SJCRH30 (cell line): ENCODE data around the genes RAPGEF1 and TTF1.

GRCh38 chr9:131421614-131421857, 27.6 kb downstream of the PRRC2B start:
- RAMPAGE, long total RNA = no peak

DNA sequence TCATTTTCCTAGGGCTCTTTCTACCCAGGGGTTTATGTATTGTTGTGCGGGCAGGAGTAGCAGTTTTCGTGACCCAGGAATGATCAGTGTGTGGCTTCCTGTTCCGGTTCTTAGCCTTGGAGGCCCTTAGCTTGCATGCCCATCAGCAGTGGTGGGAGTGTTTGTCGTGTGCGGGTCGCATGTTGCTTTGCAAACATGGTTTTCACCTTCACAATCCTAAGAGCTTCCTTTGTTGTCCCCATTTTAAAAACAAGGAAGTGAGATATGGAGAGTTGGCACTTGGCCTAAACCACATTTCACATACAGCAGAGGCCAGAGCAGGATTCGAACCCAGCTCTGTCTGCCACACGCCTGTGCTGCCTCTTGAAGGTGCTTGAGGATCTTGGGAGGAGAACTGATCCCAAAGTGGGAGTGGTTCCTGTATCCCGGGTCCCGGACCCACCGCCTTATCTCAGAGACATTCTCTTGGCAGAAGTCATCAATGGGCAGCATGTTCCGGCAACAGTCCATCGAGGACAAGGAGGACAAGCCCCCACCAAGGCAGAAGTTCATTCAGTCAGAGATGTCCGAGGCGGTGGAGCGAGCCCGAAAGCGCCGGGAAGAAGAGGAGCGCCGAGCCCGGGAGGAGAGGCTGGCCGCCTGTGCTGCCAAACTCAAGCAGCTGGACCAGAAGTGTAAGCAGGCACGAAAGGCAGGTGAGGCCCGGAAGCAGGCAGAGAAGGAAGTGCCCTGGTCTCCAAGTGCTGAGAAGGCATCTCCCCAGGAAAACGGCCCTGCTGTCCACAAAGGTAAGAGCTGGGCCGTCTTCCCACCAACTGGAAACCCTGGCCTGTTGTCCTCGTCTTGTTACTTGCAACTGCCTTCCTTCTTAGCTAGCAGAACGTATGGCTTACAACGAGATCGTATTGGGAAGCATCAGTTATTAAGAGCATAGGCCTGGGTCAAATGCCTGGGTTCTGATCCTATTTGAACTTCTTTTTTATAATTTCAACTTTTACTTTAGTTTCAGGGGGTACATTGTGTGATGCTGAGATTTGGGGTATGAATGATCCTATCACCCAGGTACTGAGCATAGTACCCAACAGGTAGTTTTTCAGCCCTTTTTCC, 38.1 kb upstream of the POMT1 start:
- RAMPAGE, long total RNA = no peak

GRCh38 chr9:131529658-131530406, 1.2 kb downstream of the UCK1 start:
- RAMPAGE, long total RNA = no peak

DNA sequence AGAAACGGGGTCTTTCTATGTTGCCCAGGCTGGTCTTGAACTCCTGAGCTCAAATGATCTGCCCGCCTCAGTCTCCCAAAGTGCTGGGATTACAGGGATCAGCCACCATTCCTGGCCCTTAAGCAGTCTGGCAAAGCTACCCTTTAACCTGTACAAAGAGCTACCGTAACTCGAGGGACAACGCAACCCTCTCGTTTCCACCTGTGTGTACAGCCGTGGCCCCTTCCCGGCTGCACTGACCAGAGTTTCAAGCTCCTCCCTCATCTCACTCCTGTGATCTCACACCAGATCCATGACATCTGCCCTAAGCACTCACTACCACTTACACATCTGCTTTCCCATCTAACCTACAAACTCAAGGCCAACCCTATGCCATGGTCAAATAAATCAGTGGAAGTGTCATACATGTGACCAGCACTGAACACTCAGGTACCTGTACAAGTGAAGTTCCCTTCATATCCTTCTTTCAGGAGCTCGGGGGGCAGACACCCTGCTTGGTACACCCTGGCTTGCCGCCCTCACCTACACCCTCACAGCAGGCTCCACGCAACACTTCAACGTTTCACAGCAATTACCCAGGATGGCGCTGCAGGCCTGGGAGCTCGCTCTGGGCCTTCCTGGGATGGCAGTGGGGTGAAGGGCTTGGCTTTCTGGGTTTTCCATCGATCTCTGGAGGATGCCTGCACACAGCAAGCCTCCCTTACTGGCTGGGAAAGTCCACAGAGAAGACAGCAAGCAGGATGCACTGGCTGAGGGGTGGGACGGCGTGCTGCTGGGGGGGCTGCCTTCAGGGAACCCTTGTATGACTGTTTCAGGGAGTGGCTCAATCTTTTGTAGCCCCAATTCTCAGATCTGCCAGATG, 61.7 kb downstream of the PRRT1B start:
- RAMPAGE, long total RNA = no peak

GRCh38 chr9:131668328-131668532, 71.6 kb downstream of the RAPGEF1 start:
- RAMPAGE, long total RNA = no peak

DNA sequence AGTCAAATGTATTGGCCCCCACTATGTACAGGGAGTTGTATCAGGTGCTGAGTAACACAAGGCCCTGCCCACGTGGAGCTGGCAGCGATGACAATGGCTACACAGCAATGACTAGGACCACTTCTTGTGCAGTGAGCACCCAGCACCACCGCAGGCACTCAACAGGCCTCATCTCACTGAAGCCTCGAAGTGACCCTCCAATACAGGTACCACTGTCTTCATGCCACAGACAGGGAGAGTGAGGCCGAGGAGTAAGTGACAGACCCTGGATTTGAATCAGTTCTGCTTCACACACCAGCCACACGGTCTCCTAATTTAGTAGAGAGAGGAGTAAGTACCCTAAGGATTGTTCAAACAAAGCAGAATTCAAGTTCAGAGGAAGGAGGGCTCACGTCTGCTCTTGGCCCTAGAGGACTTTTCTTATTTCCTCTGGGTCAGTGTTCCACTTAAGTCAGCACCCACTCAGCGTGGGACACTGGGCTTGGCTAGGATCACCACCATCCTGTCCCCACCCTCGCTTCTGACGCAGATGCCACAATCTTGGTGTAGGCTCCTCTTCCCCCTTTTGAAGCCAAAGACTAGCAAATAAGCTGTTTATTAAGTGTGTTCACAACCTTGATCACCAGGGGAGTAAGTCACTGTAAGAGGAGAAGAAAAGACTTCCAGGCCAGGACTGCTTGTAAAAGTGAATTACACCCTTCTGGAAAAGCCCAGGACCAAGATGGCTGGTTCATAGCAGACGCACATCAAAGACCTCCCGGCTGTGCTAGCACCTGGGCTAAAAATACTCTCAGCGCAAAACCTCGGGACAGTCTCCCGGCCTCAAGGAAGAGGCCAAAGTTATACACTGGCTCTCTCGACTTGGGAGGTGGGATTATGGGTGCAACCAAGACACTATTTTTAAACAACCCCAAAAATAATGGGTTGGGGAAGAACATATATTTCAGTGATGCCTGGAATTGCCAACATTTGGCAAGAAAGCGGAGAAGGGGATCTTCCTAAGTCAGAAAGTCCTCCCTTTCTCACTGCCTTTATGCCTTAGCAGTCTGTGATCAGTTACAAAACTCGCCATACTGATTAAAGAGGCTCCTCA, 69.7 kb downstream of the RAPGEF1 start:
- RAMPAGE, long total RNA = no peak

DNA sequence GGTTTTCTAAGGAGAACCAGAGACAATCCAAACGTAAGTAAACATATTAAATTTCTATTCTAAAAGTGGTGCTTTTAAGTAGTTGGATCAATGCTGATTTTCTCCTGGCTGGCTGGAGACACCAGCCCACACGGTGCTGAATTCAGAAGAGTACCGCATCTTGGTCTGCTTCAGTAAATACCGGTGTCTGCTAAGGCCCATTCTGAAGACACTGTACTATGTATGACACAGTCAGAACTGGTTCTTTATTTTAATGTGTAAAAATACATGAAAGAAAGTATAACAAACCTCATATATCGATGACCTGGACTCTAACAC, 32.9 kb downstream of the RAPGEF1 start:
- RAMPAGE, long total RNA = no peak

- RAMPAGE, long total RNA = no peak
These were observed 30.1 kb downstream of the RAPGEF1 start for GRCh38 chr9:131709383-131710473.

- RAMPAGE, long total RNA = no peak
These were observed 18.7 kb downstream of the RAPGEF1 start for GRCh38 chr9:131721019-131721703.

DNA sequence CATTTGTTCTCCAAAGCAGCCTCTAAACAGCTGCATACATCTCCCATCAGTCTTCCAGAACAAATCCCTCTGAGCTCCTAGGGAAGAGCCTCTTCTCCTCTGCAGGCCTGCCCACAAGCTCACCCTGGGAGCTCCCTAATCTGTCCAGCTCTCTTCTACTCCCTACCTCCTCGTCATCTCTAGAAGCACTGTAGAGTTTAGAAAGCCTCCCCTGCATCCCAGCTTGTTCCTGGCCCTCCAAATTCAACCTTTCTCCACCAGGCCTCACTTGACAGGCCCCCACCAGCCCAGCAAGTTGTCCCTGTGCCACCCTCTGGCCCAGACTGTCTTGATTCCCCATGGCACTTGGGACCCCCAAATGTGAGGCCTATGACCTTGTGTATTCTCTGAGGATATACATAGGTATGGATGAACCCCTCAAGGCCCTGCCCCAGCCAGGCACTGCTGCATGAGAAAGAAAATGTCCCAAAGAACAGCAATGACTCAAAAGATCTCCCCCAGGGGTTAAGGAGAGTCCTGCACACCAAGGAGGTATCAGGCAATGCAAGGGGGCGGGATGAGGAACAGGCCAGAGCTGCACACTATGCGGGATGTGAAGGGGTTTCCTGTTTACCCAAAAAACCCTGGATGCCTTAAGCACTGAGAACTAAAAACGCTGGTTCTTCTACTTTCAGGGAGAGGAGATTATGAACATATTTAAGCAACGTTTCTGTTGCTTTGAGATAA, 3.6 kb downstream of the RAPGEF1 start:
- RAMPAGE, long total RNA = no peak

DNA sequence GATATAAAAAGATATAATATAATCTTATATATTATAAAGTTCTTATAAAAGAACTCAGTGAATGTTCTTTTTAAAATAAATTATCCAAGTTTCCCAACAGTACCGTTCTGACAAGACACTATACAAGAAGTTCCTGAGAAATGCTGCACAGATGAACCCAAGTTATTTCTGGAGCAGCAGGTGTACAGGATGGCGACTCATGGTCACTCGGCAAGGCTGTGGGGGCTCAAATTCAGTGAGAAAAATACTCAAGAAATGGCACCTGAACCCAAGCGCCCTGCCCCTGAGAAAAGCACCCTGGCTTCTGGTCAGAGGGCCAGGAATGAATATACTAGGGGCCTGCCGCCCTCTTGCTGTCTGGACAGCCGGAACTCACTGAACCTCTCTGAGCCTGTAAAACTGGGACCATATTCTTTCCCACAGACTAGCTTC, 1.6 kb downstream of the RAPGEF1 start:
- RAMPAGE, long total RNA = no peak

DNA sequence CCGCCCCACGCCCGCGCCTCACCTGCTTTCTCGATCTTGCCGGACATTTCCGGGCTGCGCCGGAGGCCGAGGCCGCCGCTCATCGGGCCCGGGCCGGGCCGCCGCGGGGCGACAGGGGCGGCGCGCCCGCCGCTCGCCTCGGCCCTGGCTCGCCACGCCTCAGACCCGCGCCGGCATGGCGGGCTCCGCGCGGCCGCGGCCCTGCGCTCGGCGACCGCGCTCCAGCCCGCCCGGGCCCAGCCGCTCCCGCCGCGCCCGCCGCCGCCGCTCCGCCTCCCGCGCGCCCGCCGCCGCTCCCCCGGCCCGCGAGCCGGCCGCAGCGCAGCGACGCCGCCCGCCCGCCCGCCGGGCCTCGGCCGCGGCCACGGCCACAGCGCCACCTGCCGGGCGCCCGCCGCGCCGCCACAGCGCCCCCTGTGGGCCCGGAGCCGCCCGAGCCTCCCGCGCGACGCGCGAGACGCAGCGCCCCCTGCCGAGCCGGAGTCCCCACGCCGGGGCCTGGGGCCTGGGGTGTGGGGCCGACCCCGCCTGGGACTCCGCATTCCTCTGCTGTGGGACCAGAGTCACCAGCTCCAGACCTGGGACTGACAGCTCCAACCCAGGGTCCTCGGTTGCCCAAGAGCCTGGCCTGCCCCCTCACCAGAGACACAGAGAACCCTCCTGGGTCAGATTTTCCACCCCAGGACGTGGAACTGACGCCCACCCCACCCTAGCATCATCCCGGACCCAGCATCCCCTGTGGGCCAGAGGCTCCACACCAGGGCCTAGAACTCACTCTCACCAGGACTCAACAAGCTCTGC, at the start of gene RAPGEF1:
Gene RAPGEF1, minus strand, starts transcription at position 329 of the 801 bp plus-strand sequence.
- RAMPAGE, long total RNA = no peak

DNA sequence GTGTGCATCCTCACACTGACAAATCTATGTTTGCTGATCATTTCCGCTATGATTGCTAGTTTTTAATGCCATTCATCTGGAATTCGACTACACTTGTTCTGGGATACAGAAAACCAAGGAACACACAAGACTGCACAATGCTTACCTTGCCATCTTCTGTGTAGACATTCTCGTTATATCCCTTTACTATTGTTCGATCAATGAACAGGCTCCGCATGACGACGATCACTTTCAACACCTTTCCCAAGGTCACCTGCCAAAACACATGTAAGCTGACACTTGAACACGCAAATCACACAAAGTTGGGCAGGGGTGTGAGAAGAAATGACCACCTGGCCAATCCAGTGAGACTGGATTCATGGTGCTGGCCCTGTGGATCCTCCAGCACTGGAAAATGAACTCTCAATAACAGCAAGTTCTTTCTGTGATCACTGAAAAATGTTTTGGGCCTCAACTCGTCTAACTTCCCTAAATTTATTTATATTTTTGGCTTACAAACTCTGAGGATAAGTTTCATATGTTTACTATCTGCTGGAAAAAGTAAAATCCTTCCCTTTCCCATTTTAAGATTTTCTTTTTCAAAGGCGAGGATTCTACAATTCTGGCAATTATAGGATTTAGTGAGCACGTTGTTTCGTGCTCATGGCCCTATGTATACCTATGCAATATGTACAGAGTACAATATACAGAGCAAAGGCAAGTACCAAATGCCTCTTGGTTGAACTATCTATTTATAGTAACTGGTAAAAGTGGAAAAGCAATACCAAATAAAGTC, 154.1 kb upstream of the RAPGEF1 start:
- RAMPAGE, long total RNA = no peak

DNA sequence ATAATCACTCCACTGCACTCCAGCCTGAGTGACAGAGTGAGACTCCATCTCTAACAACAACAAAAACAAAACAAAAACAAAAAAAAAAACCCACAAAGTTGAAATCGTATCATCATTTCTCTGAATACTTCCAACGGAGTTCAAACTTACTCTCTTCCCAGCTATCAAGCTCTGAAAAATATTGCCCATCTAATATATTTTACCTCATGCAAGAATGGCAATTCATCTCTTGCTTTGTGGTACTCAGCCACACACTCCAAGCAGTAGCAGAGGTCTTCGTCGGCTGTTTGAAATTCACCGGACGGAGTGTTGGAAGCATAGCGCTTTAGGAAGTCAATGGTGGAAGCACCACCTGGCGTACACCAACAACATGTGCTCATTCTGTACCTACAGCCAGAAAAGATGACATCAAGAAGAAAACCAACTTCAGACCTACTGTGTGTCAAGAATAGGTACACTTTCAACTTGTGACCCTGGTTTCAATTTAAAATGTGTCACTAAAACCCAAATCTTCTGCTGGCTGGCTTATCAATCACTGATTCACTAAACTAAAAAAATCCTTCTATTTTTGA, 5.7 kb downstream of the SETX start:
- RAMPAGE, long total RNA = no peak

- RAMPAGE, long total RNA = no peak
These were observed at the start of gene TTF1 for GRCh38 chr9:132406652-132407192. TSS of gene TTF1 (minus strand) at chr9:132406840.

DNA sequence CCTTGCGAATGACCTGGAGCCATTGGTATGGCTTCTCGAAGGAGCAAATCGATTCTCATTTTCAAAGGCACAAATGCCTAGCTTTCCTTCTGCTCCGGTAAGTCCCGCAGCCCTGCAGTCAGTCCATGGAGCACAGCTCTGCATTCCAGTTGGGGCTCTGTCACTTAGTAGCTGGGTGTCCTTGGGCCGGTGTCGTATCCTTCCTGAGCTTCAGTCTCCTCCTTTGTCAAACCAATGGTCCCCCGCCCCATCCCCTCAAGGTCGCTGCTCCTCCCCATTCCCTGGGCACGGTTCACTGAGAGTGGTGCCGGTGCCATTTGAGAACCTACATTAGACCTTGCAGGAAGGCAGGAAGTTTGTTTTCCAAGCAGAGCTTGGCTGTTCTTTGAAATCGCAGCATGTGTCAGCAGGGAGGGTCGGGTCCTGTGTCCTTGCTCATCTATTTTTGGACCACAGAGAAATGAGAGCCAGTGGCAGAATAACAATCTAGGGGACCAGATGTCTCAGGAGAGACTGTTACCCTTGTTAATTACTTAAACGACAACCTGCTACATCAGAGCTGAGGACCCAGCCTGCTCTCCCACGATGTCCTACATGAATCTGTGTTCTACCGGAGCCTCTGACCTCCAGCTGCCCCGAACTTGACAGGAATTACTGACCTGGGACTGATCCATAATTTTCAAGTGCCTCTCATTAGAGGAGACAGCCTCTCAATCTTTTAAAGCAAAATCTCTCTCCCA, 21.7 kb upstream of the BARHL1 start:
- RAMPAGE, long total RNA = no peak

DNA sequence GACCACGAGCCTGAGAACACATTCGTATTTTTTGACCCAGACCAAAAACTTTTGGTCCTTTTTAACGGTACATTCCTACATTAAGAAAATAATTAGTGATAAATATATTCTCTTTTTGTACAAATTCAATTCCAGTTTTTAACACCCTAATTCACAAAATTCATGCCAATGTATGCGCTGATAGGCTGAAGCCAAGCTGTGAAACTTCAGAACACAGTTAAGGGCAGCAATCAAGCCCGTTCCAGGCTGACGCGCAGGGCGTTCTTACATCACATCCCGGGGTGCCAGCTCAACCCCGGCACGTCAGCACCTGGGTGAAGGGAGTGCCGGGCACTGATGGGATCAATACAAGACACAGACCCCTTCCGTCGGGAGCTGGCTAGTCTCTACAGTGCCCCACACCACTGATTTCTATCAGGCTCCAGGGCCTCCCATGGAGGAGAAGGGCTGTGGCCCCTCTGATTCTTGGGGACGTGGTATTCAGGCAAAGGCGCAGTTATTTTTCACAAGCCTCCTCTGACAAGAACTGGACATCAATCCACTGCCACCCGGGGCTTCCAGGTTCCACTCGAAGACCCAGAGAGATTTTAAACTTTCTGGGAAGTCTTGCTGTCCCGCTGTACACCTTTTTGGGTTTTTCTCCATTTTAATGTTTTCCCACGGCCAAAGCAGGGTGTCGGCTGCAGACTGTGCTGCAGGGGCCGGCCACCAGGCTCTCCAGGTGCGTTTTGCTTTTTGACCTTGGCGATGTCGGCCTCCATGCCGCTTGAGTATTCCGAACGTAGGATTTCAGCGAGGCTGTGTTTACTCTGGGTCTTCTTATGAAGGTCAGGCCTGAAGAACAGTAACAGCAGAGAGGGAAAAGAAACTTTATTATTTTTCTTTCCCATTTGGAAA, 12.1 kb downstream of the BARHL1 start:
- RAMPAGE, long total RNA = no peak

GRCh38 chr9:132662370-132662805, 7.4 kb downstream of the DDX31 start:
- RAMPAGE, long total RNA = no peak

- RAMPAGE, long total RNA = no peak
These were observed 60.9 kb downstream of the GTF3C4 start for GRCh38 chr9:132731241-132731574.

GRCh38 chr9:132769354-132769946, 99.2 kb downstream of the GTF3C4 start:
- RAMPAGE, long total RNA = no peak